ENCODE measurements around the genes FAM170A, LOX and SNX2.

DNA sequence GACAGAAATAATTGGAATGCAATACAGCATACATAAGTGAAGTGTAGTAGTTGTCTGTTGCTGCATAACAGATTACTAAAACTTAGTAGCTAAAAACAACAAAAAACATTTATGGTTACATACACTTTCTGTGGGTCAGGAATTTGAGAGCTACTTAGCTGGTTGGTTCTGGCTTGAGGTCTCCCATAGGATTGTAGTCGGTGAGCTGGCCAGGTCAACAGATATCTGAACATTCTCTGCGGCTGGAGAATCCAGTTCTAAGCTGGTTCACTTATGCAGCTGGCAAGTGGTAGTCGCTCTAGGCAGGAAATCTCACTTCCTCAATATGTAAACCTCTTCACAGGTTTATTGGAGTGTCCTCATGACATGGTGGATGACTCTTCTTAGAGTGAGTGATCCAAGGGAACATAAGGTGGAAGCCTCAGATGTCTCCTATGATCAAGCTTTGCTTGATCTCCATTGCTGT is 65.7 kb upstream of the TNFAIP8 start:
- PRO-cap: no peak

- PRO-cap: no peak
Measured at GRCh38 chr5:119327138-119327366, 28.8 kb upstream of the TNFAIP8 start.

DNA sequence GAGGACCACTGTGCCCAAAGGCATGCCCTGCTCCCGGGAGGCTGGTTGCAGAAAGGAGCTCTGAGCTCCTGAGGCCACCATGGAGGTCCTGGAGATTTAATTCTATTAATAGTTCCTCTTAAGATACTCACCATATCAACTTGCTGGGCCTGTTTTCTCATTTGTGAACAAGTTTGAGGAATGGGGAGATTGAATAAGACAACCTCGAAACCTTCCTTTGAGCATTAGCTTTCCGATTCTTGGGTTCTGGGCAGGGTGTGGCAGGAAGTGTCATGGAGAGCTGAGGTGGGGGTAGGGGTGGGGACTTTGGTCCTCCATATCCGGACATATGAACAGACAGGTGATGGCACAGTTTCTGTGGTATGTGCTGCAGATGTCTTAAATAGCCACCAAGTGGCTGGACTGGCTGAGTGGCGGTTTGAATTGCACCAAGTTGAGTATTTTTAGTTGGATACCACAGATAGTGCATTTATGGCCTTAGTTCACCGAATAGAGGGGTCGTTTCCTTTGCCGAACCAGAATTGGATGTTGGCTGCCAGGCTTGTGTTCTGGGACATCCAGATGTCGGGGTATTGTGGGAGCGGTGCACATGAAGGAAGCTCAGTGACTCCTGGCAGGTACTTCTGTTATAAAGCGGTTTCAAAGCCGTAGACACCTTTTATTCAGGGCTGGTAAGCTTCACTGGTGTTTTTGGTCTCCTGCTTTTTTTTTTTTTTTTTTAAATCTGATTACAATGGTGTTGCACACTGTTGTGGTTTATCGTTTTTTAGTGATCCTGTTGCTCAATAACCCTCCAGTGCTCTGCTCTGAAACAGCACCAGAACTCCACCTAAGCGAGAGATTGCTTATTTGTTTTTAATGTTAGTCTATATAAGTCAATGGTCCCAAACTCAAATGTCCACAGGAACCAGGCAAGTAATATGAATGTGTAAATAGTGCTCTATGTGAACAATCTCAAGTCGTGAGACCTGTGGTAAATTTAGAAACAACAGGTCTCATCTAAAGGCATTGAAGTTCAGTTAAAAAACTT is 15.1 kb upstream of the TNFAIP8 start:
- PRO-cap: no peak

GRCh38 chr5:119417897-119418440 is 34.3 kb upstream of the HSD17B4 start:
- PRO-cap: no peak

DNA sequence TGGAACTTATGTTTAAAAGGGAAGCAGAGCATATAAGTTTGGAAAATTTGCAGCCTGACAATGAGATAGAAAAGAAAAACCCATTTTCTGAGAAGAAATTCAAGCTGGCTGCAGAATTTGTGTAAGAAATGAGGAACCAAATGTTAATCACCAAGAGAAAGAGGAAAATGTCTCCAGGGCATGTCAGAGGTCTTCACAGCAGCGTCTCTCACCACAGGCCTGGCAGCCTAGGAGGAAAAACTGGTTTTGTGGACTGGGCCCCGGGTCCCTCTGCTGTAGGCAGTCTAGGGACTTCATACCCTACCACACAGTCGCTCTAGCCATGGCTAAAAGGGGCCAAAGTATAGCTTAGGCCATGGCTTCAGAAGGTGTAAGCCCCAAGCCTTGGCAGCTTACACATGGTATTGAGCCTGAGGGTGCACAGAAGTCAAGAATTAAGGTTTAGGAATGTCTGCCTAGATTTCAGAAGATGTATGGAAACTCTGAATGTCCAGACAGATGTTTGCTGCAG is 32.1 kb upstream of the HSD17B4 start:
- PRO-cap: no peak

- PRO-cap: no peak
Measured at GRCh38 chr5:119629383-119629759, at the start of gene FAM170A. FAM170A (plus strand) TSS chr5:119629558.

DNA sequence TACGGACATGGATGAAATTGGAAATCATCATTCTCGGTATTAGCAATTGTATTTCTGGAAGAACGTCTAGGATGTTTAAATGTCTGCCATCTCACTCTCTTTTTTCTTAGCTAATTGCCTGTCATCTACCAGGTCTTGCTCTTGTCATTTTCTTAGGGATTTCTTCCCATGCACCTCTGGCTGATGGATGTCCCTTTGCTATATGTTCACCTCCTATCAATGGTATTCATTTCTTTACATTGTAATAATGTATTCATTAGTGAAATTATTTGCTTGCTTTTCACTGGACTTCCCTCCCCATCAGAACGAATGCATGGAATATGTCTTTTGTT is 539.7 kb upstream of the FTMT start:
- PRO-cap: no peak

DNA sequence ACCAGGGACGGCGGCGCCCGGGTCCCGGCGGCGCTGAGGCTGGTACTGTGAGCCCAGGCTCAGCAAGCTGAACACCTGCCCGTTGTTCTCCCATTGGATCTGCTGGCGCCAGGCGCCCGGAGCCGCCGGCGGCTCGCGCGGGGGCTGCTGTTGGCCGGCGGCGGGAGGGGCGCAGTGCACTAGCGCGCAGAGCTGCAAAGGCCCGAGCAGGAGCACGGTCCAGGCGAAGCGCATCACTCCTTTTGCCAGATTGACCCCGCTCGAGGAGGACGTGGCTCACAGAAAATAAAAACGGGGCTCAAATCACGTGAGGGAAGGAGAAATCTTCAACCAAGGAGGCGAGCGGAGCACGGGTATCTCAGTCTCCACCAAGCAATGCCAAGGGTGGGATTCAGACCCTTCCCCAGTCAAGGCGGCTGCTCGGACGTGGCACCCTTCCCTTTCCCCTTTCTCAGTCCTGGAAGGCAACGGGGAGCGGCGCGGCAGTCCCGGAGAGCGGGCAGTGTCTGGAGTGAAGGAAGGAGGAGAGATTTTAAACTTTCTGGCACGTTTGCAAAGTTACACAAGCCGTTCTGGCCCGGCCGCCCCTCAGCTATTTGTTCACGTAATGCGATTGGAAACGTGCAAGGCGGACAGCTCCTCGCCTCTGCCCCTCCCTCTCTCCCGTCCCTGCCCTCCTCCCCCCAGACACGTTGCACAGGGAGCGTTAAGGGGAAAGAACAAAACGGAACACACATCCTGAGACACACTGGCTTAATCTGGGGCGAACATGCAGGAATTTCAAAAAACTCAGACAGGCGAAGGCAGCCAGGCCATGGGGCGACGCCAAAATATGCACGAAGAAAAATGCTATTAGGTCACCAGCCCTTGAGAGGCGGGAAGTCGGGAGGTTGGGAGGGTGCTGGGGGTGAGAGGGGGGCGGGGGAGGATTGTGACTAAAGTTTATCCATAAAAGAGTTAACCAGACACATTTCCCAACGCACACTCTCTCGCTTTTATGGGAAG is at the start of gene LOX:
Gene LOX (minus strand): TSS at position 508 of the 1,005 bp plus-strand sequence.
- PRO-cap: no peak

DNA sequence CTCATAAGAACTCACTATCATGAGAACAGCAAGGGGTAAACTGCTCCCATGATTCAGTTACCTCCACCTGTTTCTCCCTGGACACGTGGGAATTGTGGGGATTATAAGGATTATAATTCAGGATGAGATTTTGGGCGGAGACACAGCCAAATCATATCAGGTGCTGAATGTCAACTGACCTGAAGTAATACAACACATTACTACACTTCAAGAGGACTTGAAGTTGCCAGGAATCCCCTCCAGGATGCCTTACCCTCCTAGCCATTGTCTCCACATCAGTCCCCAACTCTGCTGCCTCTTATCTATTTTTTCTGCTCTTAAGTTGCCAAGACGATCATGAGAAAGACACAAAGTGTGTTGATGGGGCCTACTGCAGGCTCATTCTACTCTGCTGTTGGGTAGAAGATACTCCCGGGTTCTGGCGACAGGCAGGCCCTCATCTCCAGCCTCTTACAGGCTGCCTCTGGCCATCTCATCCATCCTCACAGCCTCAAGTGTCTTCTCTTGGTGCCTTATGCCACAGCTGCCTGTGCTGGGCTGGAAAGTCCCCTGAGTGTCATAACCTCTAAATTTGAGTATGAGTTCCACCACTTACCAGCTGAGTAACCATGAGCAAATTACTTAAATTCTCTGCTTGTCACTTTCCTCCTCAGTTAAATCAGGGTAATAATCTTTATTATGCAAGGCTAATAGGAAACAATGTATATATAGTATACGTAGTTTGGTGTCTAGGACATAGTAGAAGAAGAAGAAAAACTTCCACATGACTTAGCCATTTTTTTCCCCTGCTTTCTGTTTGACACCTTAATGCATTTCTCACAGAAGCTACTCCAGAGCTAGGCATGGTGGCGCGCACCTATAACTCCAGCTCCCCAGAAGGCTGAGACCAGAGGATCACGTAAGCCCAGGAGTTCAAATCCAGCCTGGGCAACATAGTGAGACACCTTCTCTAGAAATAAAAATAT is 73.1 kb upstream of the SNX2 start:
- PRO-cap: no peak

DNA sequence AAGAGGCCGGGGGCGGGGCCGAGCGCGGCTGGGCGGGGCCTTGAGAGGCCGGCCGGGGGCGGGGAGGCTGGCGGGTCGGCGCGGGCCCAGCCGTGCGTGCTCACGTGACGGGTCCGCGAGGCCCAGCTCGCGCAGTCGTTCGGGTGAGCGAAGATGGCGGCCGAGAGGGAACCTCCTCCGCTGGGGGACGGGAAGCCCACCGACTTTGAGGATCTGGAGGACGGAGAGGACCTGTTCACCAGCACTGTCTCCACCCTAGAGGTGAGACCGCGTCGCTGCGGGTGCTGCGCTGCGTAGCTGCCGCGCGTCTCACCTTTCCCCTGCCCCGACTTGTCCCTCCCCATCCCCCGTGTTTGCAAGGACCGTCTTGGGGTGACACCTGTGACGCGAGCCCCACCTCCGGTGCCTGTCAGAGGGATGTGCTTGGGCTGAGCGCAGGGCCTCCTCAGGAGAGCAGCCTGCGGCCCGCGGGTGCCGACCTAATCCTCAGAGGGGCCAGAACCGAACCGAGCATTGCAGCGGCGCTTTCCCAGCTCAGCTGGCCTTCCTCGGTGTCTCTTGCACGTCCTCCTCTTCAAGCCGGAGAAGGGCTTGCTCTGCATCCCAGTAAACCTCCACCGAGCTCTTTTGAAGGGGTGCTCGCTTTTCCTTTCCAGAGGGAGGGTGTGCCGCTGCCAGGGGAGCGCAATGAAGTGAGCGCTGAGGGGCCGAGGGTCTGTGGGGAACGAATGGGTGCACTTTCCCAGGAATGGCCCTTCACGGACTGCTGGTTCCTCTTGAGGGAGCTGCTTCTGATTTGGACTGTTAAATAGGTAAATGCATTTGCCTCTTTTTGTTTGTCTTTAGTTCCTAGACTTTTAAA is at the start of gene SNX2:
Gene SNX2 (plus strand): TSS at position 130 of the 862 bp plus-strand sequence.
- PRO-cap: bidirectional peak, plus-strand start at position 134 of the sequence, minus-strand start outside the sequence

DNA sequence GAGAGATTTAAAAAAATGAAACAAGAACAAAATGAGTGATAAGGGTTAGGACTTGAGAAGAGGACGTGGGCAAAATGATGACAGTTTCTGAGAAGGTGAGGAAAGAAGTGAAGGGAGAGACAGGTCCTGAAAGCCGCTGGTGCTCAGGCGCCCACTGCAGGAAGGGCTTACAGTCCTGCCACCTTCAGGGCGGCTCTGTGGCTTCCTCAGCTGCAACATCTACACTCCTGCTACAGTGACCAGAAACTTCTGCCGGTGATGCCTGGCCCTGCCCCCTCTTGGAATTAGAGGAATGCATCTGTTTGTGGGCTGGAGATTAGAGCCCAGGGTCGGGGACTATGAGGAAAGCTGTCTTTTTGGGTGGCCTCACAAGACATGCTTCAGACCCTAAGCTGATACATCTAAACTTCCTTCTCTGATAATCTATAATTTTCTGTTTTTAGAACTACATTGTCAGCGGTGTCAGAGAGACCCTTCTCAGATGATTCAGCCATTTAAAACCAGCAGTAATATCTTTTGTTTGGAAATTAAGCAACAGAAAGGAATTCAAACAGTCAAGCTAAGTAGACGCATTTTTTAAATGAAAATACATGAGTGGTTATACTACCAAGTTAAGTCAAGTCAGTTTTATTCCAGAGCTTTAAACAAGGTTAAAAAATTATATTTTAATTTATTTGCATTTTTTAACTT is 30.4 kb downstream of the PRDM6 start:
- PRO-cap: no peak

DNA sequence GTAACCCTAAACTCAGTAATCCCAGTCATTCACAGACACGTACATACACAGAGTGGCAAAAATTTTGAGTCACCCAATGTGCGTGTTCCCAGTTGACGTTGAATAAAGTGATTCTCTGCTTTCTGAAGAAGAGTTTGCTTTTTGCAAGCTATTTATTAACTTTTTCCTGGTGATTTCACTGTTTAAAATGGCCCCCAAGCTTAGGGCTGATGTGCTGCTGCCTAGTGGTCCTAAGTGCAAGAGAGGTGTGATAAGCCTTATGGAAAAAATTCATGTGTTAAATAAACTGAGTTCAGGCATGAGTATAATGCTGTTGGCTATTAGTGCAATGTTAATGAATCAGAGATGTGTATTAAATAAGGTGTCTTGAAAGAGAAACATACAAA is 16.9 kb downstream of the CSNK1G3 start:
- PRO-cap: no peak

DNA sequence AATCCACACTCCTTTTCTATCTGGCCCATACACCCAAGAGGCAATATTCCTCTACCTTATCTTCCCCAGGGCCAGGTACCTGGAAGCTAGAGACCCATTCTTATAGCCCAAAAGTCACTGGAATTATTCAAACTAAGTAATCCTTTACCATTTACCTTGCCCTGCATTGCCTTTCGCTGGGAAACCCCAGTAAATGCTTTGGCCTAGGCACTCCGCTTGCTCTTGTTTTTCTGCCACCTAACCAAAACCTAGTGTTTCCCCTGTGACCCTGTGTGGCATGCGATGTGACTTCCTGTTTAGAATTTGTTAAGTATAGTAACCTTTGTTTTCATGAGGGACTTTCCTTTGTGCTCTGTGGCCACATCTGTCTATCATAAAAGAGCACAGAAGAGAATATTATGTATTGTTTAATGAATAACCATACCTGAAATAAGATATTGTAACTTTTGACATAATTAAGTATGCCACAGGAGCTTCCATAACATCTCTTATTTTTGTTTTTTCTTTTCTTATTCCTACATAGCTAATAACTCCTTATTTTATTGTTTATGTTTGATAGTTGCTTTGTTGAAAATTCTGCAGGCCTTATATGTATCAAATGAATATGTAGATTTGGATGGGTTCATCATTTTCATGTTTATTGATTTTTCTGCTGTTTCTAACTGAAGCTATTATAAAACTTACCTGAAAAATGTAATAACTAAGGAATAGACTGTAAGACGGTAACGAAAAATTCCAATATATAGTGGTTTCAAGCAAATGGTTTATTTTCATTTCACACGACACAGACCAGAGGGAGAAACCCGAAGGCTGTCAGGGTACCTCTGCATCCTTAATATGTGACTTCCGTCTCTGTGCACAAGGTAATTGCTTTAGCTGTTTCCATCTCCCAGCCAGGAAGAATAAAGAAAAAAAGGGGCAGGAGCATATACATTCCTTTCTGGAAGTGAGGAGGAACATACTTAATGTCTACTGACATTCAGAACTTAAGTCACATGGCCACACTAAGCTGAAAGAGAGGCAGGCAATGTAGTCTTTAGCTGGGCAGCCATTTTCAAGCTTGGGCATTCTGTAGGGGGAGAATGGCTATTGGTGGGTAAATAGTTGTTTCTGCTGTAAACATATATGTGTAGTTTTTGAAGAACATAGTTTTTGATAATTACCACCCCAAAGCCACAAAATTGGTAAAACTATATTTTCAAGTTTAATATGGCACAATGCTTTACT is 37.9 kb downstream of the CSNK1G3 start:
- PRO-cap: no peak

DNA sequence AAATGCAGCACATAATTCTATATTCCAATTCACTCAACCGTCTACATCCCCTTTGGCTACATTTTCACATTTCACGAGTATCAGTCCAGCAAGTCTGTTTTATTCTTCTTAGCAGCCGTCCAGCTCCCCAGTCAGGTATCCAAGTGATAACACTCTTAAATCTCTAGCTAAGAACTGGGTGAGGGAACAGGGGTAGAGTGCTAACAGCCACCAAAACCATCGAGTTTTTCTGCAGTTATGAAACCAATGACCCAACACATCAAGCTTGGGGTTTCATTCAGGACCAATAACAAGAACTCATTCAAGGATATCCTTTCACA is 3.3 kb downstream of the ZNF608 start:
- PRO-cap: no peak

- PRO-cap: bidirectional peak, plus-strand start at chr5:124749001, minus-strand start at chr5:124748797
Measured at GRCh38 chr5:124748946-124749079, 2.4 kb upstream of the ZNF608 start.

- PRO-cap: unidirectional peak, minus-strand start at chr5:124749368
Measured at GRCh38 chr5:124749080-124749773, 2.8 kb upstream of the ZNF608 start.

DNA sequence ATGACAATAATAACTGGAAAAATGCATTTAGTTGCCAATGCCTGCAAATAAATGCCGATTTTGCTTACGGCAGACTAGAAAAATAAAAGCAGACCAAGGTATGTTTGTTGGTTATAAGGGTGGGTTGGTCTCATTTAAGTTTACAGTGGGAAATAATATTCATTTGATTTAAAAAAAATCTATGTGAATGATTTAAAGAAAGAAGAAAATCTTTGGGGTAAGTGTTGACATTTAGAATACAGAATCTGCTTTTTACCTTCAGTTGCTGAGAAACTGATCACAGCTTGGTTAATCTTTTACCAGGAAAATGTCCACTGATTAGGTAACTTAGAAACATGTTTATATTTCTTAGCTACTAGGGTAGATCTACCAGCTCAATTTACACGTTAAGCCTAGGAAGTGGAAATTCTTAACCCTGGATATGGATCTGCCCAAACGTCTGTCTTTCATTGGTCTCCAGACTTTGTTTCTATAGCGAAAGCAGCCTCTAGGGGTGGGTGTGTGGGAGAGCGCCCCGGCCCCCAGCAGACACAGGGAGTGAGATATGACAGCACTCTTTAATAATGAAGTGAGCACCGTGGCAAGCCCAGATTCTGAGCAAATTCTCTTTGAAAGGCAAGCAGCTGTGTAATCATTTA is 141.5 kb upstream of the ZNF608 start:
- PRO-cap: no peak

DNA sequence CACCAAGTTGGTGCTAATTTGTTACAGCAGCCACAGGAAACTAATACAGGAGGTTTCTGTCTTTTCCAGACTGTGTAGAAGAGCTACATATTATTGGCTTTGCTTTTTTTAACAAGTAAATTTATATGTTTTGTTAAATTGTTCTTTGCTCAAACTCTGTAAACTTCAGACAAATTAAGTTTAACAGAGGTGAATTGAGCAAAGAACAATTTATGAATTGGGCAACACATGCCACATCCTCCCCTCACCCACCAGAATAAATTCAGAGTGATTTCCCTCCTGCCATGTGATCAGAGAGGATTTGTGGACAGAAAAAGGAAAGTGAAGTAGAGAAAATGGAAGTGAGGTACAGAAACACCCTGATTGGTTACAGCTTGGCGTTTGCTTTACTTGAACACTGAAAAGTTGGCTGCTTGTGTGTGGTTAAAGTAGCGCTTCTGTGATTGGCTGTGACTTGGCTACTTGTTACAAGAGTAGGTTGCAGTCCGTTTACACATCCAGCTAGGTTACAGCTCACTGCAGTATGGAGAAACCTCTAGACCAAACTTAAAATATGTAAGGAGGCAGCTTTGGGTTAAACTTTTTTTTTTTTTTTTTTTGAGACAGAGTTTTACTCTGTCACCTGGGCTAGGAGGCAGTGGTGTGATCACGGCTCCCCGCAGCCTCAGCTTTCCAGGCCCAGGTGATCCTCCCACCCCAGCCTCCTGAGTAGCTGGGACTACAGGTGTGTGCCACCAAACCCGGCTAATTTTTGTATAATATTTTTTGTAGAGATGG is 205.2 kb upstream of the ZNF608 start:
- PRO-cap: no peak

GRCh38 chr5:125225401-125225641 is 478.9 kb upstream of the ZNF608 start:
- PRO-cap: unidirectional peak, minus-strand start at chr5:125225556

GRCh38 chr5:125485013-125485822 is 738.8 kb upstream of the ZNF608 start:
- PRO-cap: no peak

Measured in Metastatic Lung Carcinoma in the Adrenal Gland (tissue), 1 donor.